Hematopoietic multipotent progenitor cell (in vitro differentiated cells): Measurements from ENCODE around the genes HPGD, ADAM29 and SPCS3.

DNA sequence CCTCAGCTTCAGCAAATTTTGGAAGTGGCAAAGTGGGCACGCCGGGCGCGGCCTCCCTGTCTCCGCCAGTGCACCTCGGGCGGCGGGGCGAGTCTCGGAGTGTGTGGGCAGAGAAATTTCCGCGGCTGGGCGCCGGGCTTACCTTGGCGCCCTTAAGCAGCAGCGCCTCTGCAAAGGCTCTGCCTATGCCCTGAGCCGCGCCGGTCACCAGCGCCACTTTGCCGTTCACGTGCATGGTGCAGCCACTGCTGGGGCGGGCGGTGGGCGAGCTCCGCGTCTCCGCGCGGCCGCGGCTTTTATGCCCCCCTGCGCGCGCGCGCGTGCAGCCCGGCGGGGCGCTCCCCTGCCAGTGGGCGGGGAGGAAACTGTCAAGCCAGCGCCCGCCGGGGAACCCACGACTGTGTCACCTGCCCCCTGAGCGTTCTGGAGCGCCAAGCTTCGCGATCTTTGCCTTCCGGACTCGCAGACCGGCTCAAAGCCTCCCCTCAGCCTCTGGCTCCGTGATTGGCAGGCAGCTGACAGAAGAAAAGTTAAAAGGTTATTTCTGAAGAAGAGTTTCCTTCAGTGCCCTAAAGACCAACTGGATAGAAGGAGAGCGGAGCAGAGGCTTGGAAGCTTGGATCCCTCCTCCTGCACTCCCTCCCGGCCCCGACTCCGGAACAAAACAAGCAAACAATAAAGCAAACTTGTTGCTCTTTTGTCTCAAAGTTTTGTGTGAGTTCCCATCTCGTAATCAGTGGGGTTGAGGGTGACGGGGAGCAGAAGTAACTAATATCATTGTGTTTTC, at the start of gene HPGD:
HPGD (minus strand) TSS at position 272 of the 787 bp plus-strand sequence.
- CAGE, long polyA plus RNA = start-site peak on the minus strand centred at position 313 of the sequence, 80 bp wide, 285 reads; start-site peak on the minus strand centred at position 450 of the sequence, 50 bp wide, 61 reads

DNA sequence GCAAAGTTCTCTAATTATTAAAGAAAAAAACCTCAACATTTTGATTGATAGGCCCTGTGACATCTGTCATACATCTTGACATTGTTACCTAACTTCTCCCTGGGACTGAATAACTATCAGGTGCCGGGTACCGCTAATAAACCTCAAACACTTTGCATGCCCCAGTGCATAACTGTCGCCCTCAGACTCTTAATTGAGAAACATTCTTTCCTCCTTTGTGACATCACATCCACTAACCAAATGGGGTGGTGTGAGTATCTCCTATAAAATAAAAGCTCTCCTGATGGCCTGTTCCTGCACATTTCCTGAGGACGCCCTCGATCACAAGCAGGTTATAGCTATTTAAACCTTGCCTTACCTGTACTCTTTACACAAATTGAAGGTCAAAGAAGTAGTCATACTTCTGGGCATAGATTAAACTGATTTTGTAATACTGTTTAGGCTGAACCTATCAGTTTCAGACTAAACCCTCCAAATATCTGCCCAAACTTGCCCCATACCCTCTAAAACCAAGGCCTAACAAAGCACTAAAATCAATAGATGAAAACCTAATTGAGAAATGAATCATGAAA, at the start of gene ADAM29:
ADAM29 (plus strand) TSS at position 218 of the 572 bp plus-strand sequence.
- CAGE, long polyA plus RNA = no peak

GRCh38 chr4:175999929-176000416, 65.7 kb upstream of the WDR17 start:
- CAGE, long polyA plus RNA = no peak

DNA sequence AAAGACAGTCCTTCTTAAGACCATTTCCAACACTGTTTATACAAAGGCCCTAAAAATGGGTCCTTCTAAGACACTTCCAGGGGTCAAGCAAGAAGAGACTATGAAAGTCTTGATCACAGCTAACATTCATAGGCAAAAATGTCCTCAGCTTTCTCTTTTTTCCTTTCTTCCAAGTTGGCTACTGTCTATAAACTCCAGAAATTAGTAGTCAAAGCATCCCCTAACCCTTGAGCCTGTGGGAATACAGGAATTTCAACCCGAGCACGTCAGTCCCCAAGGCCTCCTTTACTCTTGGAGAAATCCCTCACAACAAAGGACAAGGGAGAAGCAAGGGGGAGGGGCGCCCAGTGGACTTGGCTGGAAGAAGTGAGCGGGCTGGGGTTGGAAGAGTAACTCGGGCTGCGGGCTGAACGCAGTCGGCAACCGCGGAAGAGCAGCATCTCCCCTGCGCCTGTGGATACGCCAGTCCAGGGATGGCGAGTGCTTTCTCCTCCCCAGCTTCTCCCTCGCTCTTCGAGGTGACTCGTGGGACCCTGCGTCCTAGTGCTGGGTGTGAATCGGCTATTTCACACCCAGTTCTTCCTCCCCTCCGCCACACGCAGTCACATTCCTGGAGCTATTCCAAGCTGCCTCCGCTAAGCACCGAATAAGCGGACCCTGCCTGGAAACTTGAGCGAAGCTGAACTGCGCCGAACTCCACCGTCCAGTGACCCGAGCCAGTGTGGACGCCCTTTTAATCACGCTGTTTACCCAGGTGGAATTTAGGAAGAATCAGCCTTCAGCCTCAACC, 64.5 kb upstream of the WDR17 start:
- CAGE, long polyA plus RNA = no peak

DNA sequence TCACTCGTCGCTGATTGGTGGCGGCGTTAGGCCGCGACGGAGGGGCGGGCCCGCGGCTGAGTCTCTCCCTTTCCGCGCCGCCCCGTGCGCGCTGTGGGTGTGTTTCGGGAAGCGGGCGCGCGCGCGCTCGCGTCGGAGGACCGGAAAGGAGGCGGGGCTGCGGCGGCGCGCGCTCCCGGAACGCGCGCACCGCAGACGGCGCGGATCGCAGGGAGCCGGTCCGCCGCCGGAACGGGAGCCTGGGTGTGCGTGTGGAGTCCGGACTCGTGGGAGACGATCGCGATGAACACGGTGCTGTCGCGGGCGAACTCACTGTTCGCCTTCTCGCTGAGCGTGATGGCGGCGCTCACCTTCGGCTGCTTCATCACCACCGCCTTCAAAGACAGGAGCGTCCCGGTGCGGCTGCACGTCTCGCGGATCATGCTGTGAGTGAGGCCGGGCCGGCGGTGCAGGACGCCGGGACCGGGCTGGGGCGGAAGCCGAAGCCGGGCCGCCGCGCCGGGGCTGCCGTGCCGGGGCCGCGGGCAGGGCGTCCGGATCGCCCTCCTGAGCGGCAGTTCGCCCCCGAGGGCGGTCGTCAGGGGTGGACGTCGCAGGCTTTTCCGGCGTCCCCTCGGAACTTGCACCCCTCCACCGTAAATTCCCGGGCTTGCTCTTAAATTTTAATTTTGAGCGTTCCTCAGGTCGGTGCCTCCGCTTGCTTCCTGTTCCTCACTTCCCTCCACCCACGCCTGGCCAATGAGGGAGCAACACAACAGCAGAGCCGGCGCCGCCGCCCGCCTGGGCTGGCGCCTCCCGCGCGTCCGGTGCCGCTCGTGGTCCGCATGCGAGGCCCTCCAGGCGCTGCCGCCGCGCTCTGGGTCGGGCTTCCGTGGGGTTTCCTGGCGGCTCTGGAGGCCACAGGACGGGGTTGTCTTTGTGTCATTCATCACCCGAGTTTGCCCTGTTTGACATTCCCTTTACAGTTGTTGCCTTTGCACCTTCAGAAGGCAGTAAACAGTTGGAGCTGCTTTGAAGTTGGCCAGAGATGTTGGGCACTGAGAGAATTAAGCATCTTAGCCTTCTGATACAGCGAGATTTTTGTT, at the start of gene SPCS3:
SPCS3 (plus strand) TSS at position 172 of the 1,085 bp plus-strand sequence.
- CAGE, long polyA plus RNA = start-site peak on the plus strand centred at position 180 of the sequence, 77 bp wide, 1,455 reads

DNA sequence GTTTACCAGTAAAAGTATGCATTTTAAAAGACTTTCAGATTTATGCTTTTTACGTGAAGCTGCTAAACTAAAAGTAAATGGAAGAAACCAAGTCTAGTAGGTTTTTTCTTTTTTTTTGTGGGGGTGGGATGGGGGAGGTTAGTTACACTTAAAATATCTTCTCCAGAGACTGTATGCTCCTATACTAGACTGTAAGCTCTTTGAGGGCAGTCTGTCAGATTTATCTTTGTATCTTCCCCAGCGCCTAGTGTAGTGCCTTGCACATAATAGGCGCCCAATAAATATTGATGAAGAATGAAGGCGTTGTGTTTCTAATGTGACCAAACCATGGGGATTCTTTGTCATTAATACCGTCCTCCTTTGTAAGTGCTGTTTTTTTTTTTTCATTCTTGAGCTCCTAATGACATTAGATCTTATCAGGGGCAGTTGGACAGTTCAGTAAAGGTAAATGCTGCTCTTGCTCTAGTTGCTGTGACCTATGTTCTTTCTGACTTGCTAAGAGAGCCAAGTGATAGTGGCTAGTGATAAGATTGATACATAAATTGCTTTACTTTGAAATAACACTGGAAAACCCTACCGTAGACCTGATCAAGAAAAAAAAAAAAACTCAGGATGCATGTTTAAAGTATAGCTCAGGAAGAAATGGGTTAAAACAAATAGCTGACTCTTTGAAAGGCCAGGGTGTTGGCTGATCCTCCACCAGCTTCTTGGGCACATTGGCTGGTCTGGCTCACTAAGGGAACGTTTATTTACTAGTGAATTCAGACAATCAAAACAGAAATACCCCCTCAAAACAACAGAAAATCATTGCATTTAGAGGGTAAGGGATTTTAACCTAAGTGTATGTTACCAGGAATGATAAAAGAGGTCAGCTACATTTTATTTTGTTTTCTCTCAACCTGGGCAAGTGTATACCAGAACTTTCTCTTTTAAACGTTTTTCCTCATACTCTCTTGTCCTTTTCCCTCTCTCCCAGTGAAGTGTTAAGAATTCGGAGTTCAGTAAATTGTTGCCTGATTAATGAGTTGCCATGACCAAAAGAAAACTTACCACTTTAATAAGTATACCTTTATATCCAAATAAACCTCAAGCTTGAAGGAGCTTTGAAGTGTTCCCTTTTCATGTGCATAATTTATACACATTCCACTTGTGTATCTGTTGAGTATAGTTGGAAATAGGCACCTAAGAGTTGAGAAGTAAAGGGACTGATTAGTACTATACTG, 12.6 kb downstream of the SPCS3 start:
- CAGE, long polyA plus RNA = no peak

GRCh38 chr4:176498769-176499290, 179.1 kb downstream of the SPCS3 start:
- CAGE, long polyA plus RNA = no peak

- CAGE, long polyA plus RNA = no peak
These were observed 156.8 kb downstream of the VEGFC start for GRCh38 chr4:176635635-176636516.

DNA sequence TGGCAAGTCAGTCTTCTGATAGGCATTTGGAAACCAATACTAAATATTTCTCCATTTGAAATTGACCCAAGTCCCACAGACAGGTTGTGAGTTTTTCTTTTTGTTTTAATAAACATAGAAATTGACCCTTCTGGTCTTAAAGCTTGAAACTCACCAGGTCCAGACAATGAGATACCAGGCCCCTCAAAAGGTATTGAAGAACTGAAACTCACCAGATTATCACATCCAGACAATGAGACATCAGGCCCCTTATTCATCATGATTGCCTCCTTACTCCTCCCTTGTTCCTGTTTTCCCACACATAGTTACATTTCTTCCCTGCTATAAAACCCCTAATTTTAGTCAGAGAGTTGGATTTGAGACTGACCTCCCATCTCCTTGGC, 91.1 kb upstream of the AGA start:
- CAGE, long polyA plus RNA = no peak

- CAGE, long polyA plus RNA = no peak
These were observed 2277.8 kb upstream of the AGA start for GRCh38 chr4:179719679-179720891.

GRCh38 chr4:181420659-181420939, 822.6 kb upstream of the TENM3 start:
- CAGE, long polyA plus RNA = no peak

DNA sequence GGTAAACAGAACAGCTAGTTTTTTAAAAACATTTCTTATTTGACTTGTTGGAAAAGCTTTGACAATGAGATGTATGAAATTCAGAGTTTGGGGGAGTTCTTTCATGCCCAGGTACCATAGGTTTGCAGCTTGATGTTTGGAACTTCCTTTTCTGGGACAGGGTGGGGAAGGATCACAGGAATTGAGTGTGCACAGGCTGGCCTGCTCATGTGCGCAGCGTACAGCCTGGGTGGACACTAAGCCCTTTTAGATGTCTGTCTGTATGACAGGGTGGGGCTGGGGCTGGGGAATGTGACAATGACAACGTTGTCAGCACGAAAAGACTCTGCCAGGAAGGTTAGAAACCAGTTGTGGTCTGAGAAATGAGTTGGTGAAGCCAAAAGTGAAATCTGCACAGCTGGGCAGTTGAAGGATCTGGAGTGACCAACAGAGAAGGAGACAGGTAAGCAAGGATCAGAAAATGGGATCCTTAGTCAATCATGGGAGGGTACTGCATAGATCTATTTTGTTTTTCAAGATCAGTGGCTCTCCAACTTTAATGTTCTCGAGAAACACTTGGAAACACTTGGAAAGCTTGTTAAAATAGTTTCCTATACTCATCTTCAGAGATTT, 47.5 kb downstream of the WWC2 start:
- CAGE, long polyA plus RNA = no peak

GRCh38 chr4:183200518-183201001, 101.5 kb downstream of the WWC2 start:
- CAGE, long polyA plus RNA = no peak

- CAGE, long polyA plus RNA = no peak
These were observed 40.1 kb downstream of the CLDN22 start for GRCh38 chr4:183279939-183280478.

- CAGE, long polyA plus RNA = no peak
These were observed 716 bp upstream of the CDKN2AIP start for GRCh38 chr4:183443595-183444244.

DNA sequence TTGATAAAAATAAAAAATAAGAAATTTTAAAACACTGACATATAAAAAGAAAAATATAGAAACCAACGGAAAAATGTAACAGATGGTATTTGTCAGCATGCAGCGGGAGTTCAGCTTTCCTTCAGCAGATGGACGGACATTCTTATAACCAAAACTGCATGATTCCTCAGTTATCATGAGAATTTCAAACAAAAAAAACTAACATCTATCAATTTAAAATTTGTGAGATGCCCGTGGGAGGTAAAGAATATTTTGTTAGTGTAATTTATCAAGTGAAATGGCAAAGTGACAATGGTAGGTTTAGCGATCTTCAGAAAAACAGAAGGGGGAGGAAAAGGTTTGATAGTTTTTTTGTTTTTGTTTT, 23.2 kb downstream of the RWDD4 start:
- CAGE, long polyA plus RNA = no peak

DNA sequence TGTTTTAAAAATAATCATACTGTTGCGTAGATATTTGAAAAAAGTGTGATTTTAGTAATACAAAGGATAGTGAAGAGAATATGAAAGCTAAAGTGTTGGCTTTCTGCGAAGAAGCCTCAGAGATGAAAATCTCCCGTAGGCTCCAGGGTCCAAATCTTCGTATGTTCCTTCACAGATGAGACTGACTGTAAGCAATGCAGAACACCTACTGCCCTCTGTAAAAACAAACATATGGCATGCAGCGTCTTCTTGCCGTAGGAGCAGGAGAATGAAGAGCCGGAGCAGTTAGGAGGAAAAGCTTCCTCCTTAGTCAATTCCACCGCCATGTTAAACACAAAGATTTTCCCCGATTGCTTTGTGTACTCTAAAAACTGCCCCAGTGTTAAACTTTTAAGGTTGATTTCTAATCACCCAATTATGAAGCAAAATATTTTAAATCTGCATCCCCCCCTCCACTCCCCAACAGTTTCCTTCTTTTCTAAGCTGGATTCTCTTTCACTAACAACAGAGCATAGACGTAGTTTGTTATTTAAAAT, 22.5 kb downstream of the RWDD4 start:
- CAGE, long polyA plus RNA = no peak

GRCh38 chr4:183765023-183766054, 106.2 kb downstream of the TRAPPC11 start:
- CAGE, long polyA plus RNA = no peak

GRCh38 chr4:183798976-183799363, 106.1 kb upstream of the STOX2 start:
- CAGE, long polyA plus RNA = no peak

DNA sequence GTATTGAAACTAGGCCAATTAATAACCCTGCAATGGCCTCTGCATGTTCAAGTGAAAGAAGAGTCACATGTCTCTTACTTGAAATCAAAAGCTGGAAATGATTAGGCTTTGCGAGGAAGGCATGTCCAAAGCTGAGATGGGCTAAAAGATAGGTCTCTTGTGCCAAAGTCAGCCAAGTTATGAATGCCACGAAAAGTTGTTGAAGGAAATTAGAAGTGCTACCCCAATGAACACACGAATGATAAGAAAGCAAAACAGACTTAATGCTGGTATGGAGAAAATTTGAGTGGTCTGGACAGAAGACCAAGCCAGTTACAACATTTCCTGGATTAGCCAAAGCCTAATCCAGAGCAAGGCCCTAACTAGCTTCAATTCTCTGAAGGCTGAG, 5.9 kb upstream of the STOX2 start:
- CAGE, long polyA plus RNA = no peak